BJ (cell line): ENCODE measurements around a stretch of chr13.

DNA sequence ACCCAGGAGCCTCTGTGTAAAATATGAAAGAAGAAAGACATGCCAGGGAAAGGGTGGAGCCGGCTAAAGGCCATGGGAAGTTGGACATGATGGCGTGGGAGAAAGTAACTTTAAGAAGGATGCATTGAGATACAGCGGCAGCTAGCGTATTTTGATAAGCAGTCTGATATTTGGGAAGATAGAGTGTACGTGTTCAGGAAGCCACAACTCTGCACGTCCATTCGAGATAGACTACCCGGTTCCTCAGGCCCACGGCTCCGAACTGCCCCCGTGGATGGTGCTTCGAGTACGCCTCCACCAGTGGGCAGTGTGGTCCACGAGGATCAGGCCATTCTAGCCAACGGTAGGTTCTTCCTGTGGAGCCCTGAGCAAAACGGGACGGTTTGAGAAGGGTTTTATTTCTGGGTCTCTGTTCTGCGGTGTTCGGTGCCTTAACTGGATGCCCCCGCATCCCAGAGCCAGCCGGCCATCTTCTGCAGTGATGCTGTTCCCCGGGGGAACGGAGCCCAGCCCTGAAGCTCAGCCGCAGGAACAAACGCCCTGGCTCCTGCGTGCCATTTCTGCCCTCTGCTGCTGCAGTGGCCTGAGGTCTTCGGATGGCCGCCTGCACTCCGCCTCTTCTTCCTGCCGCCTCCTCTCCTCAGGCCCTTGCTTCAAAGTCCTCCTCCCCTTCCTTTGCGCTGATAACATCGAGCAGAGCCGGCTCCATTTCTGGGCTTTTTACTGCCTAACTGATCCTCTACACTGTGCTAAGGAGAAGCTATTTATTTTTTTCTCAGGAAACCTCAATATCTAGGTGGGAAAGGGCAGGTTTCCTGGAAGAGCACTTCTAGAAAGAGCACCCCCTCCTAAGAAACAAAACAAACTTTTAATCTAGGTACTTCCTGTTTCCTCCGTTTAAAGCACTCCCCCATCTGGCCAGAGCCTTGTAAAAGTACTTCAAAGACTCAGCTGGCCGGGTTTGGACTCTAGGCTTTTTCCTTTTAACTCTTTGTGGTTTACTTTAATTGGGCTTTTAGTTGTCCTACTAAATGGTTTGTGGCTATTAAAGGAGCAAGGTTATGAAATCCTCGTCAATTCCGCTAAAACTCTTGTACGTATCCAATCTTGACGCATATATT, 36.1 kb upstream of the SLC46A3 start:
- CAGE, long polyA plus RNA = no peak
- RRBS = no CpG with 5 or more reads among the region's 39 CpGs

- CAGE, long polyA plus RNA = no peak
- RRBS = no CpG with 5 or more reads among the region's 22 CpGs
Measured at GRCh38 chr13:29479899-29480471, 115.5 kb downstream of the SLC7A1 start.

- CAGE, long polyA plus RNA = no peak
- RRBS = 84% methylated on average over 3 of the region's 9 CpGs
Measured at GRCh38 chr13:29496161-29496811, 99.2 kb downstream of the SLC7A1 start.

DNA sequence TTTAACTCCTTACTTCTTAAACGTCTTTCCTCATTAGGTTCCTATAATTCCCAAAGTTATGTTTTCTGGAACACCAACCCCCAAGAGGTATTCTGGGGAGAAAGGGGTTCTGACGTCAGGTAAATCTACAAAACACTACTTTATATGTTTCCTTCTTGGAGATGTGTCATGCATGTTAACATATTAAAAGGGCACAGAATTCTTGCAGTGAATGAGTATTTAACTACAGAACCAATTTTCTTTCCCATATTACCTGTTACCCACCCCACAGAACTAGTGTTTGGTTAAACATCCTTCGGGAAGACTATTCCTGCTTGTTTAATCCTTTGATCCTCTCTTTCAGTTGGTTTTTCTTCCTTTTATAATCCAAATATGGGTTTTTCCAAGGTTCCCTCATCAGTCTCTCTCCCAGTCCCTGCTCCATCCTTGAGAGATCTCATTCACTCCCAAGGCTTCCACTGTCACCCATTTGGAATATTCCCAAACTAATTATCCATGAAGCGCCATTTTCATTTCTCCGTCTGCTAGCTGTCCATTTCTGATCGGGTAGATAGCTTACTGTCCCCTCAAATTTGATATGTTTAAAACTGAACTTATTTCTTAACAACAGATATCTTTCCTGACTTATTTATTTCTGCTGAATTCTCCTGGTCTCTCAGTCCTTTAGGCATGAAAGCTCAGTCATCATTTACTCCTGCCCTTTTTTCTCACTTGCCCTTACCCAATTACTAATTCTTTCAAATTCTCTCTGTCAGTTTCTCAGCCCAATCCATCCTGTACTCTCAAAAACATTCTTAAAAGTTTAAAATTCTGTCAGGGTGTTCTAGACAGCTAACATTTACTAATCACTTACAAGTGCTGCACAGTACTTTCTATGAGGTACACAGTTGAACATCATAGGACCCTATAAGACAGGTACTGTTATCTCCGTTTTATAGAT, 59.7 kb downstream of the UBL3 start:
- CAGE, long polyA plus RNA = no peak
- RRBS = no CpG with 5 or more reads among the region's 7 CpGs

DNA sequence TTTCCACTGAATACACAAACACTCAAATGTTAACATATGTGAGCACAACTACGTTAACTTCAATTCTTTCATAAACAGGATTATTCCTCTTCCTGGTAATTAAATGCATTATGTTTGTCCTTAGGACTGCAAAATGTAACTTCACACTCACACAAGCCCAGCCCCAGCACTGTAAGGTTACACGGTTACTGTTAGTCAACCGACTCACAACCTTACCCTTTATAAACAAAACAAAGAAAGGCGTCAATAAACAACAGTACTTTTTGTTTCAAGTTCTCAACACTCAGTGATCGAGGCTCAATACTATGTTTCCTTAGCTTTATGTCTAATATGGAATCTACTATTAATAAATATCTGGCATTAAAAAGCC, 1.9 kb downstream of the UBL3 start:
- CAGE, long polyA plus RNA = no peak
- RRBS = no CpG with 5 or more reads among the region's 5 CpGs

- CAGE, long polyA plus RNA = no peak
- RRBS = no CpG with 5 or more reads among the region's 3 CpGs
Measured at GRCh38 chr13:30061216-30061452, 210.7 kb upstream of the UBL3 start.

DNA sequence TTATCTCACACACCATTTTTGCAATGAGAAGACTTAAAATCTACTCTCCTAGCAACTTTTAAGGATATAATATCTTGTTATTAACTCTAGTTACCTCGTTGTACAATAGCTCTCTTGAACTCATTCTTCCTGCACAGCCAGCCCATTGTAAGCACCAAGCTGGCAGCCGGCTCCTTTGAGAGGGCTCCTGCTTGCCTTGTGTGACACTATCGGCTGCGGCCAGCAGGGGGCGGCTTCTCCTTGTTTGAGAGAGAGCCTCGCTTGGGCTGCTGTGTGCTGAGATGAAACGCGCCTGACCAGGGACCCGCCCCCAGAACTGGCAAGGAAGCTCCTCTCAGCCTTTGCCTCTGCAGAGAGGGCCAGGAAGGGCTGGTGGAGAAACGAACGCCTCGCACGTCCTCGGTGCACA, 174.8 kb downstream of the KATNAL1 start:
- CAGE, long polyA plus RNA = no peak
- RRBS = no CpG with 5 or more reads among the region's 14 CpGs

DNA sequence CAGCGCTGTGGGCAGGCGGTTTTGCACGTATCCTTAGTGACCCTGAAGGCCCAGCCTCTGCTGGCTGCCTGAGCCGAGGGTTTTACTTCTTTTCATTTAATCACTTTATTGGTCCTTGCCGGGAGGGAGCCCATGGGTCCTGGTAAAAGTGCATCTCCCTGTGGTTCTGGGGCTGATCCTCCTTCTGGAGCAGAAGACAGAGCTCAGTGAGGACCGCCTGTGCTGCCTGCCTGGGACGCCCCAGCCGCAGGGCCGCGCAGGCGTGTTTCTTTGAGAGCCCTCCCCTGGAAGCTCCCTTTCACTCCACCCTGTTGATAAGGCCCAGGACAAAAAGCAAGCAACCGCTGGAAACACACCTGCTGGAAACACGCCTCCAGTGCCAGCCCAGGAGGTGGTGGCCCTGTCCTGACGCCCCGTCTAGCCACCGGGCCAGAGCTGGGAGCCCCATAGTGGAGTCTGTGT, 173.9 kb downstream of the KATNAL1 start:
- CAGE, long polyA plus RNA = no peak
- RRBS = no CpG with 5 or more reads among the region's 16 CpGs

GRCh38 chr13:30148958-30149169, 158.5 kb downstream of the KATNAL1 start:
- CAGE, long polyA plus RNA = no peak
- RRBS = no CpG with 5 or more reads among the region's 4 CpGs

- CAGE, long polyA plus RNA = no peak
- RRBS = no CpG with 5 or more reads among the region's 2 CpGs
Measured at GRCh38 chr13:30279928-30280330, 27.4 kb downstream of the KATNAL1 start.

GRCh38 chr13:30295848-30296189, 11.5 kb downstream of the KATNAL1 start:
- CAGE, long polyA plus RNA = no peak
- RRBS = no CpG with 5 or more reads among the region's 8 CpGs

DNA sequence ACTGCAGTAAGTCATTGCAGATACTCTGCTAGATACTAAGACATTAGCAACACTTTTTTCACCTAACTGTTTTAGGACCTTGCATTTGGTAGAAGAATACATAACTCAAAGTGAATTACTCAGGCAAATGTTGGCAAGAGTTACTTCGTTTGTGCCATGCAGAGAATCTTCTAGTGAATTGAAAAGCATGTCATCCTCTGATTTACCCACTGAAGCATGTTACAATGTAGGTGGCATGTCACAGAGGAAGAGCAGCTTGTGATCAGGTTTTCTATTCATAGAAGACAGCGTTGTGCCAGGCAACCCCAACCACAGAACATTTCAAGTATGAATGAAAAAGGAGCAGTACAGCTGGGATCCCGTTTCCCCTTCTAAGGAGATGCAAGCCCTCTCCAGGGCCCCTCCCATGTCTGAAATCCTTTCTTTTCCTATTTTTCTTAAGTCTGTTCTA, 5.9 kb upstream of the KATNAL1 start:
- CAGE, long polyA plus RNA = no peak
- RRBS = no CpG with 5 or more reads among the region's 3 CpGs

DNA sequence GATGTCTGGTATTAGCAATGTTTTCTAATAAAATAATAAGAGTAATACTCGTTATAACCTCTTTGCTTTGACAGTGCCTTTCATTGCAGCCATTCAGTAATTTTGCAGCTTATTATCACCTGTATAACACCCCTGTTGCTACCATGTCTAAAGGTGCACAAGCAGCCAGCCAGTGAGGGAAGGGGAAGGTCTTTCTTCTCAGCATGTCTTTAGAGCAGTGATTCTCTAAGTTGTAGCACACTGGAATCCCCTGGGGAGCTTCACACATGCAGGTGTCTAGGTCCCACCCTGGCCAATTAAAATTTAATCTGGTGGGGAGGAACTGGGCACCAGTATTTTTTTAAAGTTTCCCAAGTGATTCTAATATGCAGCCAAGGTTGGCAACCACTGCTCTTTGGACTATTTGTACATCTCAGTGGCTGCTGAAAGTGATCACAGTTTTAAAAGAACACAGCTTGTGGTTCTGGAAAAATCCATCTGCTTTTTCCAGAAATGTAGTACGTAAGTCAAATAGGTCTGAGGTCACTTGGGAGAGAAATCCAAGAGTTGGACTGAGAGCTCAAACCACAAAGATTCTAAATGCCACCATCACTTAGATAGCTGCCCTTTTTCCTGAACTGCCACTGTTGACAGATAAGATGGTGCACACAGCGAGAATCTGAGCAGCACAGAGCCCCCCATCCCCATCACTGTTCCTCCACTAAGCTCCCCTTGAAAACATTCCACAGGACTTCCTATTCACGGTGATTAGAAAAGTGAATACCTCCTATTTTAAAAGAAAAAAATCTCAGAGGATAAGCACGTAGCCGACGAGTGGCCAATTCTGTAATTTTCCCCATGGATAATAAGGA, 10.7 kb upstream of the KATNAL1 start:
- CAGE, long polyA plus RNA = no peak
- RRBS = no CpG with 5 or more reads among the region's 7 CpGs

- CAGE, long polyA plus RNA = no peak
- RRBS = no CpG with 5 or more reads among the region's 18 CpGs
Measured at GRCh38 chr13:30389108-30390143, 32.9 kb upstream of the UBE2L5 start.

GRCh38 chr13:30443662-30444273, 21.5 kb downstream of the UBE2L5 start:
- CAGE, long polyA plus RNA = no peak
- RRBS = no CpG with 5 or more reads among the region's 10 CpGs

DNA sequence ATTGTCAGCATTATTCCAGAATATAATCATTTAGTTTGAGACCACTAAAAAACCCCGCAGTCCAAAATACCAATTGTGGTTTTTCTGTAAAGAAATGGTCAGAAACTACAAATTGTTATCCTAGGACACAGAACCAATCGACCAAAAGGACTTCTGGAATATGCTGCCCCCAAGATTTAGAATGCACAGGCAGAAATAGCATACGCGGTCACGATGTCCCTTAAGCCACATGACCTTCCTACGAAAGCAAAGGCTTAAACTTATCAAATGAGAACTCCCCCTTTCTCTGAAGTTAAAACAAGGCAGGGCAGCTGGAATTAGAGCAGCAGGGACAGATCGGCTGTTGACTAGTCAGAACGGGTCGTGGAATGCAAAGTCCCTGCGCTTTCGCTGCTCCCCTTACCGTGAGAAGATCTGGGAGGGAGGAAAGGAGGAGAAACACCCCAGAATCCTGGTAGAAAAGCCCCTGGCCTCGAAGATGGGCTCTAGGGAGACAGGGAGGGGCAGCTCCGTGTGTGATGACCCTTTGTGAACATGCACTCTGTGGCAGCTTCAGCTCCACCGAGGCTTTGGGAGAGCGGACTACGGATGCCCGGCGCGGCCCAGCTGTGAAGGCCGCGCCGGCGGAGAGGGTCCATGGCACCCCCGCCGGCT, 780 bp upstream of the USPL1 start:
- CAGE, long polyA plus RNA = no peak
- RRBS = no CpG with 5 or more reads among the region's 26 CpGs

DNA sequence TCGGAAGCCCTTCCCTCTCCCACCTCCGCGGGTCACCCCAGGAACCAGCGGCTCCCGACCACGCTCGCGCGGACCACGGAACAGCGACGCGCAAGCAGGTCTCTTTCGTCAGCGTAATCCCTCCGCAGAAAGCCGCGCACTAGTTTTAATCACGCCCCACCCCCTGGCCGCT, 367 bp upstream of the USPL1 start:
- CAGE, long polyA plus RNA = no peak
- RRBS = no CpG with 5 or more reads among the region's 20 CpGs

DNA sequence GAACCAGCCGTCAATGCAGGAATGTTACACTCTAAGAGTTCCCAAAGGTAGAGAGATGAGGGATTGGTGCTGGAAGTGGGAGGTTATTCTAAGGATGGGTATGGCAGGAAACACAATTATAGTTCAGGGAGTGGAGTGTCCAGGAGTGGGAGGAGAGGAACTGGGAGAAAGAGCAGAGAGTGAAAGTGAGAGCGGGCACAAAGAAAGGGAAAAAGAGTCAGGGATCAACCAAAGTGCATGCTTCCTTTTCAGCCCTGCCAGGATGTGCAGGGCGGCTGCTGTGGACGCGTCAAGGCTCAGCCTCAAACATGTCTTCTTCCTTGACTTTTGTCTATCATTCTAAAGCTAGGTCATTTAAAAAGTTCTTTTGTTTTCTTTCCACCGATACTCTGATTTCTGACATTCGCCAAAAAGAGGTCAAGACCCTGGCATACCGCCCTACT, 37.8 kb upstream of the ALOX5AP start:
- CAGE, long polyA plus RNA = no peak
- RRBS = no CpG with 5 or more reads among the region's 8 CpGs

DNA sequence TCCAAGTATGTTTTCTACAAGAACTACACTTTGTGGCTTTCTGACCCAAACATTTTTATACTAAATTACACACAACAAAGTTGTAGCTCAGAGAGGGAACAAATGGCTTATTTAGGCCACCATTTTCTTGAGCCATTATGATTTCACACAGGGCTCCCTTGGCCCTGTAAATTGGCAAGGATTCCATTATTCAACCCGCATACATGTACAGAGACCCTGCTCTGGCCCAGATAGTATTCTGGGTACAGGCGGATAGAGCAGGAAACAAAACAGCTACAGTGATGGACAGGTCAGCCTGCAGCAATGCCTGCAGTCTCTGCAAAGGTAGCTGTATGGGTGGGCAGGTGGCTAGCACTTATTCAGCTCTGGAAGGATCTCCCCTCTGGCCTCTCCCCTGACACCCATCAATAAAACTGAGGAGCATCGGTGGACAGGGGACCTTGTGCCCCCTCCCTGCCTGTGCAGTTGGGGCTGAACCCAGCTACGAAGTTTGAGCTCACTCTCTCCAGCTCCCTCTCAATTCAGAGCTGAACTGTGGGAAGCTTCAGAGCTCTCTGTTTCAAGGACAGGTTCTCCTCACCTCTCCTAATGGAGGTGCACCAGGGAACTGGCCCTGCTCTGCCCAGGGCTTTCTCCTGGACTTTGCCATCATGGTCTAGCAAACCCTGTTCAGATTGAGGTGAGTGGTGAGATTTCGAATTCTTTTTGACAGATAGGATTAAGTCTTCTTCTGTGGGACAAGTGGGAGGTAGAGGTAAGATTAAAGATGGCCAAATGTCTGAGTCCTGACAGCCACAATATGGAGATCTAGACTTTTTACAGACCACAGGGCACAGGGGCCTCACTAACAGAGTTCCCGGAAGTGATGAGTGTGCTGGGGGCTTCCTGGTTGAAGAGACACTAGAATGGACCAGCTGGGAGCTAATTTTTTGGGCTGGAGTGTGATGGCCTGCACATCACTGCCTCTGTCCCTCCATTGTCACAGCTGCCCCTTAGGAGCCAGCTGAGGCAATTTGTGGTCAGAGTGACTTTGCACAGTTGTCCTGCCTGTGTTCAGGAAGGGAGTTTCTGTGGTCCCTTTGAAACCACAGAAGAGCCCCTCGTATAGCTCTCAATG, 1.7 kb downstream of the ALOX5AP start:
- CAGE, long polyA plus RNA = no peak
- RRBS = no CpG with 5 or more reads among the region's 7 CpGs

DNA sequence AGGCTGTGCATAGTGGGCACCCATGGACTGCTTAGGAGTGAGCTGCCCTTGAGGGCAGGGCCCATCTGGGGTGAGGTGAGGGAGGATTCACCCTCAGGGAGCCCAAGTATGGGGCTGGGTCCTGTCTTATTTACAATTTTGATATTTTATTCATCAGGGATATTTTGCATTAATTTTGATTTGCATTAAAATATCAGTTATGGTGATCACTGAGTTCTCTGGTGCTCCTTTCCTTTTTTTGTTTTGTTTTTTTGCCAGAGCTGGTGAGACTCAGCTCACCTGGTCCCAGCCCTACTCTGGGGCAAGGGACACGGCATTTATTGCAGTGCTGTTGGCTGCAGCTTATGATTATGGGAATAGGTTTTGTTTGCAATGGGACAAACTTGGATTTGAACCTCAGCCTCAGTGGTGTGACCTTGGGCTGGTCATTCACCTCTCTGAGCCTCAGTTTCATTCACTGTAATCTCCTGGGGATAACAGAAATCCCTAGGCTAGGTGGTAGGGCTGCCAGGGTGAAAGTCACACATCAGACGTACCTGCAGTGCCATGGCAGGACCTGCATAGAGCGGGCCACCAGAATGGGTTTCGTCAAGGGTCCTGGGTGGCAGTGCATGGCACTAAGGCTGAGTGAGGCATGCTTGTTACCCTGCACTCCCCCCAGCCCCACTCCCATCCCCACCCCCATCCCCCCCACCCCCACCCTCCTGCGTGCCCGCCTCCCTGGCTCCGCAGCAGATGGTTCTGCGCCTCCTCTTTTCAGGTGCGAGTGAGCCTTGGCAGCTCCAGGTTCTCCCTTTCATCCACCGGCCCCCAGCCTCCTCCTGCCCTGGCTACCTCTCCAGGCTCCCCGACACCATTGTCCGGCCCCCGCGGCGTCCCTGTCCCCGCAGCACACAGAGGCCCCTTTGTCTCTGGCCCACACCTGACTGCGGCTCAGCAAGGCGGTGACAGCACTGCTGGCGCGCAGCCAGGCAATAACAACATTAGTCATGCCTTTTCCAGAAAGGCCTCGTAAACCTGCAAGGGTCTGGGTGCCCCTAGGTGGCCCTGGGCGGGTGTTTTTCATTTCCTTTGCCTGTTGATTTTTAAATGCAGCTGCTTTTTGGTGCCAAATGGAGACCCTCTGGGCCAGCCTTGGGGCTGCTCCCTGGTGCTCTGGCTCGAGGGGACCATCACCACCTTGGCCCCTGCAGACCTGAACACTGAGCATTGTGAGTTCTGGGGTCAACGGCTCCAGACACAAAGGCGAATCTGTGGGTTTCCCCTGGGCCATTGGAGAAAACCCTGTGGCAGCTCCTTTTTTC, 73.5 kb upstream of the MEDAG start:
- CAGE, long polyA plus RNA = no peak
- RRBS = 38% methylated on average over 3 of the region's 25 CpGs